Cardiac septum (tissue), 1 donor: ENCODE measurements around the genes FAM117A and TMEM92.

GRCh38 chr17:49486138-49486855, 8.8 kb upstream of the NGFR start:
- PRO-cap, result no peak

GRCh38 chr17:49495710-49496470, 797 bp downstream of the NGFR start:
- PRO-cap, result bidirectional peak, plus-strand start at chr17:49496603, minus-strand start at chr17:49496308

DNA sequence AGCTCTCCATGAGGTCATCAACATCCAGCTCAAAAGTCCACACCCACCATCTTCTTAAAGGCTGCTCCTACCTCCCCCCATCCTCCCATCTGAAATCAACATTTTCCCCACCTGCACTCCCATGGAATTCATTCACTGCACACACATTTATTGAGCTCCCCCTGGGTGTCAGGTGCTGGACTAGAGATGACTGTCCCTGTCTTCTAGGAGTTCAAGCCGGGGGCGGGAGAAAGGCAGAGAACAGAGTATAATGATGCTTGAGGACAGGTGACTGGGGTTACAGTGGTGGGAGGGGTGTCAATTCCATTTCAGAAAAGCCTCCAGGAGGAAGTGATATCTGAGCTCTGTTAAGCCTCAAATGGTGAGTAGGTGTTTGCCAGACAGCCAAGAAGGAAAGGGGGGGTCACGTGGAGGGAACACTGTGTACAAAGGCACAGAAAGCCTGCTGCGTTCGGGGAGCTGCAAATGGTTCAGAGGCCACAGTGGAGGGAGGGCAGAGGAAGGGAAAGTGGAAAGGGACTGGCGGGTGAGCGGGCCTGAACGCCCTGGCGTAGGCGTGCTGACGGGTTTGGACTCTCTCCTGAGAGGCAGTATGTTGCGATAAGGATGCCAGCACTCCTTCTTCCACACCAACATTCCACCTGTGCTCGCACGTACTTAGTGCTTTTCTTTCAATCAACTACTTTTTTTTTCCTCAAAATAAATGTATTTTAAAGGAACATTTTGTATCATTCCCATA, 9.7 kb upstream of the NXPH3 start:
- PRO-cap, result no peak

DNA sequence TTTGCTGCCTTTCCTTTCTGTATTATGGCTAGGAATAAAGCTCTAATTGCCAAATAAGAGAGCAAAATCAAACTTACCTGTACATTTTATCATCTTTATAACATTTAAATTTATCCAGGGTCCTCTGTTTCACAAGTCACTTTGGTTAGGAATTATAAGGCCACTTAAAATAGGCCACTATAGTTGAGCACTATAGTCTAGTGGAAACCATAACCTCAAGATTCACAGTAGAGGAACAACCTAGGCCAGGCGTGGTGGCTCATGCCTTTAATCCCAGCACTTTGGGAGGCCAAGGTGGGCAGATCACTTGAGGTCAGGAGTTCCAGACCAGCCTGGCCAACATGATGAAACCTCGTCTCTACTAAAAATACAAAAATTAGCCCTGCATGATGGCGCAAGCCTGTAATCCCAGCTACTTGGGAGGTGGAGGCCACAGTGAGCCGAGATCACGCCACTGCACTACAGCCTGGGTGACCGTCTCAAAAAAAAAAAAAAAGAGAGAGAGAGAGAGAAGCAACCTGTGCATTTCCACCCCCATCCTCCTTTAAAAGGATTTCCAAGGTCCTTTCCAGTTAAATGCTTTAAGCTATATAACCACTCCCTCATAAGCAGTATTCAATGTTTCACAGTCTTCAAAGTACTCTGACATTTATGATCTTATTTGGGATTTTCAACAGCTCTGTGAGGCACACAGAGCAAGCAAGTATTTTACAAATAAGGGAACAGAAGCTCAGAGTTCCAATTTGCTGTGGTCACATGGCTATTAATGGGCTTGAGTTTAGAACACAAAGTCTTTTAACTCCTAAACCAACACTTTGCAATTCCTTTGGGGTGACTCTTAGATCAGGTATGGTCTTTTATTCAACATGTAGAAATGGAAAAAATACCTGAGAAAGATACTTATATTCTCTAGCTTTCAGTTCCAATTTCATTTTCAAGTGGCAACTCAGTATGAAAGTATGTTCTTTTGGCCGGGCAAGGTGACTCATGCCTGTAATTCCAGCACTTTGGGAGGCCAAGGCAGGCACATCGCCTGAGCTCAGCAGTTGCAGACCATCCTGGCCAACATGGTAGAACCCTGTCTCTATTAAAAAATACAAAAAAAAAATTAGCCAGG, 31.5 kb downstream of the SPOP start:
- PRO-cap, result unidirectional peak, minus-strand start at position 546 of the sequence

- PRO-cap, result no peak
Observed at GRCh38 chr17:49659472-49659729, 18.5 kb downstream of the SPOP start.

- PRO-cap, result bidirectional peak, plus-strand start at chr17:49764479, minus-strand start at chr17:49764131
Observed at GRCh38 chr17:49763642-49764329, at the start of gene FAM117A. FAM117A (minus strand) TSS chr17:49764131.

GRCh38 chr17:49835687-49836891, 11.8 kb downstream of the TAC4 start:
- PRO-cap, result no peak

- PRO-cap, result no peak
Observed at GRCh38 chr17:49980610-49981187, 11.7 kb downstream of the DLX4 start.

GRCh38 chr17:50056428-50057294, 751 bp downstream of the ITGA3 start:
- PRO-cap, result bidirectional peak, plus-strand start at chr17:50056648, minus-strand start at chr17:50056551; unidirectional peak, minus-strand start at chr17:50056719

- PRO-cap, result no peak
Observed at GRCh38 chr17:50059329-50059774, 3.4 kb downstream of the ITGA3 start.

DNA sequence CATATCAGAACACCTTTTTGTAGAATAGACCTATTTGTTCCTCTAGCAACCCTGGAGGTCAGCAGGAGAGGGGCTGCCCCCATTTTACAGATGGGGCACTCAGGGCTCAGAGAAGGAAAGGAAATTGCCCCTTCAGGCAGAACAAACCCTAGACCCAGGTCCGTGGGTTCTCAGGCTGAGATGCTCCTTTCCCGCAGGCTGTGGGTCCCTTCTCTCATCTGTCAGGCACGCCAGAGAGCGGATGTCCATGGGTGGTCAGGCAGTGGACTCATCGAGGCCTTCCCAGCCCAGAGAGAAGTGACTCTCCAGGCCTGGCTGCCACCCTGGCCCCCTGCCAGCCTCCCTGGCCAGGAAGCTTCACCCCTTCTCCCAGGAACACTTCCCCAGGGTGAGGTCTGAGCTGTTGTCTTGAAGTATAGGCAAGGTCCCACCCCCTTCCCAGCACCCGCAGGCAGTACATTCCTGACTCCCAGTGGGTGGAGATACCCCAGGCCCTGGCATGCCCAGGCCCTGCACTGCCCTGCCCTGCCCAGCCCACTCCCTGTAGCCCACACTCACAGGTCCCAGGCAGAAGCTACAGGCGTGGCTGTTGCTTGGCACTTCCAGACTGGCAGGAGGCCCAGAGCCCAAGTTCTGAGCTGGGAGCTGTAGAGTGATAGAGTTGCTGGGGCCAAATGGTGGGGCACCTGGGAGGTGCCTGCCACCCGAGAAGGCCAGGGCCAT, 6.4 kb downstream of the ITGA3 start:
- PRO-cap, result bidirectional peak, plus-strand start at position 673 of the sequence, minus-strand start at position 382 of the sequence

- PRO-cap, result no peak
Observed at GRCh38 chr17:50067870-50068412, 12.0 kb downstream of the ITGA3 start.

GRCh38 chr17:50110515-50111437, 15.6 kb downstream of the PDK2 start:
- PRO-cap, result bidirectional peak, plus-strand start at chr17:50111209, minus-strand start at chr17:50111039

GRCh38 chr17:50196867-50197126, 4.6 kb downstream of the COL1A1 start:
- PRO-cap, result no peak

DNA sequence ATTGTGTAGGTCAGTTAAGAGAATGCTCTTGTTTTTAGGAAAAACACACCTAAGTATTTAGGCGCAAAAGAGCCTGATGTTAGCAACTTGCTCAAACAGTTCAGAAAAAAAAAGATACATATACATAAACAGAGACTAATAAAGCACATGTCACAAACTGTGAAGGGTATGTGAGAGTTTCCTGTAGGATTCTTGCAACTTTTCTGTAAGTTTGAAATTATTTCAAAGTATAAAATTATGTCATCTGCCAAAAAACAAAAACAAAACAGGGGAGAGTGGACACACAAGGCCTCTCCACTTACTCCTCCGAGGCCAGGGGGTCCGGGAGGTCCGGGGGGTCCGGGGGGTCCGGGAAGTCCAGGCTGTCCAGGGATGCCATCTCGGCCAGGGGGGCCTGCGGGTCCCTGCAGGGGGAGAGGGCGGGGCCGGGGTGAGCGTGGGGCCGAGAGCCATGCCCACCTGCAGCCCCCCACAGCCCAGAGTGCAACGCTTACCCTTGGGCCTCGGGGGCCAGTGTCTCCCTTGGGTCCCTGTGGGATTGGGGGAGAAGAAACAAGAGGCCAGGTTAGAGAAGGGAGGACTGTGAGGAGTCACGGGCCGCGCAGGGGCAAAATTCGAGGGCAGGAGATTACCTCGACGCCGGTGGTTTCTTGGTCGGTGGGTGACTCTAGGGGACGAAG, 2.4 kb downstream of the COL1A1 start:
- PRO-cap, result no peak

DNA sequence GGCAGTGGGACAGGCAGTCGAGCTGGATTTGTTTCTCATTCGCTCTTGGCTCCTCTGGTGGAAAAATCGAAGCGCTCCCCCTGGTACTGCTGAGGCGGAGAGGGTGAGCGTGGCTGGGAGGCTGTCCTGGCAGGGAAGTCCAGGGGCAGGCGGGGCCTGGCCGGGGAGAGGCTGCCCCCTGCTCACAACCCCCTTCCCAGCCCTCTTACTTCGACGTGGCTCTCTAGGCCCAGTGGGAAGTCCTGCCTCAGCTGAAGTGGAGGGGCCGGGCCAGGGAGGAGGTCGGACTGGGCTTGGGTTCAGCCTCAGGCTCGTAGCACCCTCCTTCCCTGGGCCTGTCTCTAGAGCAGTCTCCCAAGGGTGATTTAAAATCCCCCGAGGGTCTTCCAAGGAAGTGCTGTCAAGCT, 16.5 kb upstream of the TMEM92 start:
- PRO-cap, result no peak

- PRO-cap, result no peak
Observed at GRCh38 chr17:50268790-50269274, 5.4 kb upstream of the TMEM92 start.

DNA sequence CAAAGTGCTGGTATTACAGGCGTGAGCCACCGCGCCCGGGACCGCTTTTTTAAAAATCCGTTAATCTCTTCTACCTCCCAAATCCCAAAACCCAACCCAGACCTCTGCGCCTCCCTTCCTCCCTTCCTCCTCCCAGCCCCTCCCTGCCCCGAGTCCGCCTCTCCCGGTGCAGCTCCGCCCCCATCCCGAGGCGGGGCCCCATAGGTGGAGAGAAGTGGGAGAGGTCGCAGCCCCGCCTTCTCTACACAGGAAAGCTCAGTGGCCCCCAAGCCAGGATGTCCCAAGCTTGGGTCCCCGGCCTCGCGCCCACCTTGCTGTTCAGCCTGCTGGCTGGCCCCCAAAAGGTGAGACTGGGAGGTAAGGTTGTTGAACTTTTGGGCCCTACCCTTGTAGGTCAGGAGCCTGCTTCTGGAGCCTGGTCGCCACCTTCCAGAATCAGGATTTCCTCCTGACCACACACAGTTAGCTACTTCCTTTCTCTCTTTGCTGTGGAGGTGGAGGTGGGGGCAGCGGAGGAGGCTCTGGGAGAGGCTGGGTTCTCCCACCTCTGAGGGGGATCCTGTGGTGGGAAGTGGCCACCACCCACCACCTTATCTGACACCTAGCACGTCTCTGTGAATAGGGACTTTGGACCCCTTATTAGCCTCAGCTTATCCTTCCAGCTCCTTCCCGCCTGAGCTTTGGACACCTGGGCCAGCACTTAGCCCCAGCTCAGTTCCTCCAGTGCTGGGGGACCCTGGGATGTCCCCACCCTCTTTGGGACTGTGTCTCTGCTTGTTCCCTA, at the start of gene TMEM92:
TSS of gene TMEM92 (plus strand) at position 240 of the 784 bp plus-strand sequence.
- PRO-cap, result no peak

- PRO-cap, result no peak
Observed at GRCh38 chr17:50392235-50393029, 4.9 kb downstream of the LRRC59 start.

GRCh38 chr17:50423697-50424384, 2.2 kb upstream of the ACSF2 start:
- PRO-cap, result no peak